Helper T cell (primary cell): ENCODE measurements around the gene SETD2.

- PRO-cap, 2 experiments = no peak in any of the 2 experiments
These were observed 34.2 kb upstream of the LIMD1 start for GRCh38 chr3:45560243-45560899.

GRCh38 chr3:45689654-45690175 is 519 bp downstream of the SACM1L start:
- PRO-cap, 2 experiments = peak in 2 of 2 experiments; most common plus-strand start chr3:45689983 (in 1); most common minus-strand start chr3:45689904 (in 2)

GRCh38 chr3:45953240-45953909 is 10.1 kb downstream of the CXCR6 start:
- PRO-cap, 2 experiments = no peak in any of the 2 experiments

DNA sequence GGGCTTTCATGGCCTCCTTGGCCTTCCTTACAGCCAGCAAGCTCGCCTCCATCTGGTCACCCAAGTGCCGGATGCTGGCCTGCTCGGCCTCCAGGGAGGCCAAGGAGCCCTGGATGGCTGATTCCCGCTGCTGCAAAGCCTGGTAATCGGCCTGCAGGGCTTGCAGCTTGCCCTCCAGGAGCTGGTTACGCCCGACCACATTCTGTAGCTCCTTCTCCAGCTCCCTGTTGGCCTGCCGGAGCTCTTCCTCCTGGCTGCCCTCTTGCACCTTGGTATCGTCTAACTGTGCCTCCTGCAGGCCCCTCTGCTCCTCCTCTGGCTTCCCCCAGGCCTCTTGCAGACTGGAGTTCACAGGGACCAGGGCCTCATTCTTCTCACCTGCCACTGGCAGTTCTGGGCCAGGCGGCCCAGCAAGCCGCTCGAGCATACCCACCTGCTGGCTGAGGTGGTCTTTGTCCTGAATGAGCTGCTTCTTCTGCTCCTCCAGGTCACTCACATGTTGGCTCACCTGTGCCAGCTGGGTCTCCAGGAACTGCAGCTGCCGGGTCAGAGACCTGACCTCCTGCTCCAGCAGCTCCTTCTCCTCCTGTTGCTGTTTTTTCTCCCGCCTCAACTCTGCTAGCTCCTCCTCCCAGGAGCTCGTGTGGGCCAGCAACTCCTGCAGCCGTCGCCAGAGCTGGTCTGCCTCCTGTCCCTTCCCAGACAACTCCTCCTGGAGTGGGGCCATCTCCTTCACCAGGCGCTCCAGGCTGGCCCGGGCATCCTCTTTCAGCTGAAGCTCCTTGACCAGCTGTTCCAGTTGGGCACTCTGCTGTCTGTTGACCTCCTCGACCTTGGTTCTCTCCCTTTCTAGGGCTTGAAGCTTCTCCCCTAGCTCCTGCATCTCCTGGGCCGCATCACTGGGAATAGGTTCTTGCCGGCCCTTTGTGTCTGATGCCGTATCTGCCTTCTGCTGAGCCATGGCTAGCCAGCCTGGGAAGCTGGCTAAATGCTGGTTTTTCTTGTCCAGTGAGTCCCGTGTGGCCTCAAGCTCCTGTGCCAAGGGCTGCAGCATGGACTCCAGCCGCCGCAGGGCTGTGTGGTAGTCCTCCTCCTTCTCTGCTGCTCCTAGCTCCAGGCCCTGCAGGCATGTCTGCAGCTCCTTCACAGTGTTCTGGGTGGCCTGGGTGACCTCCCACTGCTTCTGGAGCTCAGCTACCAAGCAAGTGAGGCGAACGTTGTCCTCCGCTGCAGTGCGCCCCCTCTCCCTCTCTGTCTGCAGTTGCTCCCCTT is 24.4 kb downstream of the CXCR6 start:
- PRO-cap, 2 experiments = no peak in any of the 2 experiments

DNA sequence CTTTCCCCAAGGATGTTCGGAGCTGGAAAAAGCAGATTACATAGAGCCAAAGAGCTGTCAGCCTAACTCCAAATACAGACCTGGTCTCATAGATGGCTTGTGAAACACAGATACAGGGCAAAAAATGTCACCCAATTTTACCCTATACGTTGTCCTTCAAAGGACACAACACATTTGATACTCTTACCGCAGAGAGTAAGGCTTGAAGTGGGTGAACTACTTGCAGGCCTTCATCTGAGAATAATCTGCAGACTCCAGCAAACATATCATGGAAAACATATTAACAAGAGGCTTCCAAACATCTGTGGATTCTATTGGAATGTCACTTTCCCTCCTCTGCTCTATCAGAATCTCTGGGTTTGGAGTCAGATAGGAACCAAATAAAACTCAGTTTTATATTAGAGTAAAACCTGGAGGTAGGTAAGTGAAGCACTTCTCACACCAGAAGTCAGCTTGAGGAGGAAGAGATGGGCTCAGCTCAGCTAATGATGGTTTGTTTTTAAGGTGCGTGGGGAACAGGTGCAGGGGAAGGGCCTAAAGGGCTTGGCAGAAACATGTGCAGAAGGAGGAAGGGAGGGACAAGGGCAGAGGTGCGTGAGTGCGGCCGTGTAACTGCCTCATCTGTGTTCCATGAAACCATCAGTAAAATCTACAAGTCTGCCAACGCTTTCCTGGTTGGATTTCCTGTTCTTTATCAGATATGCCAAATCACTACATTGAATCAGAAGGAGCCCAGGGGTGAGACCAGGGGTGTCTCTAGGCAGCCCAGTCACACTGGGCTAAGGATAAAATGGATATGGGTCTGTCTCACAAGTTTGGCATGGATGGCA is 20.1 kb downstream of the FYCO1 start:
- PRO-cap, 2 experiments = no peak in any of the 2 experiments

DNA sequence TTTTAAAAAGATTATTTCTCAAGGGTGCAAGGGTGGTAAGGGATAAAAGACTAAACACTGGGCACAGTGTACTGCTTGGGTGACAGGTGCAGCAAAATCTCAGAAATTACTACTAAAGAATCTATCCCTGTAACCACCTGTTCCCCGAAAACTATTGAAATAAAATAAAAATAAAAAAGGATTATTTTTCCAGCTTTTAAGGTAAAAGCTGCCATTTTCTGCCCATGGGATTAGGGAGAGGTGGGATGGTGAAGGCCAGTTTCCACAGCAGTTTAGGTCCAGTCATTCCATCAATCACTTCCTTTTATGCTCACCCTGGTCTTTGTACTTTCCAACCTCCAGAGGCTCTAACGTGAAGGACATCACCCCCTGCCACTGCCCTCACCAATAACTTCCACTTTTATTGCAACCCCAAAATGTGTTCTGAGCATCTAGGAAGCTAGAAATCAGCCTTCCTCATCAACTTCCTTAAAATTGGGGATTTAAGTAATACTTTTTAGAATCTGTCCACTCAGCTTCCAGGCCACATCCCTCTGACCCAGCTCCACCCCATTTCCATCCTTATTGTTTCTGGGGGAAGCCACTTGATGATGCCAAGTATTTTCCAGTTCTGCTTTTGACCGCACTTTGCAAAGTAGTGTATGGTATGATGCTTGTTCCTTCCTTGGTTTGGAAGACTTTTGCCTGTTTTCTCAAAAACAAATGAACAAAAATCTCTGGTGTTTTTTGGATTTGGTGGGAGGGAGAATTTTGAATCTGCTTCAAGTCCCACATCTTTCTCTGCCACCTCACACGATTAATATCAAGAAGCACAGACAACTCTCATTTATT is 73.5 kb upstream of the XCR1 start:
- PRO-cap, 2 experiments = no peak in any of the 2 experiments

DNA sequence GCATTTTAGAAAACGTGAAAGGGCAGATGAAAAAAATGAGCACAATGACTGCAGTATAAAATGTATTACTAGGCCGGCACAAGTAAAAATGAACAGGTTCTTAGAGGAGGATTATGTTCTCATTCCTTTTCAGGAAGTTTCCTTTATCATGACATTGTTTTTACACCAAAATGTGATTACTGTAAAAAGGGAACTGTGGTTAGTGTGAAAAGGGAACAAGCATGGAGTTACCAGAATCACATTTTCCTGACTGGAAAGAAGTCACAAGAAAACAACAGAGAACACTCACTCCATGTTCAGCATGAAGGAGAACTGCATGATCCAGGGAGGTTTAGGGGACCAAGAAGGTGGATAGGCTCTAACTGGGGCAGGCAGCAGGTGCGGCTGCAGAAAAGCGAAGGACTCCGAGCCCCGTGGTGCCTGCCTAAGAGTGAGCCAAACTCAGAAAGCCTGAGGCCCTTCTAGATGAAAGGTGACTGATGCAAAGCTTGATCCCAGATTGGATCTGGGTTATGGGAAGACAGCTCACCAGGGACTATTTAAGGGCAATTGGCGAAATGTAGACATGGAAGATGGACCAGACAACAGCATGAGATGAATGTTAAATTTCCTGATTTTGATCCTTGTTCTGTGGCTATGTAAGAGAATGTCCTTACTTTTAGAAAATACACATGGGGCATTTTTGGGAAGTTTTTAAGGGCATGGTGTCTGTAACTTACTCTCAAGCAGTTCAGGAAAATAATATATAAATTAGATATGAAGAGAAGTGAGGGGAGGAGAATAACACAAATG is 77.3 kb downstream of the CCR1 start:
- PRO-cap, 2 experiments = no peak in any of the 2 experiments

- PRO-cap, 2 experiments = no peak in any of the 2 experiments
These were observed 45.1 kb downstream of the CCR1 start for GRCh38 chr3:46162852-46163630.

GRCh38 chr3:46429705-46429904 is 22.5 kb downstream of the CCRL2 start:
- PRO-cap, 2 experiments = no peak in any of the 2 experiments

DNA sequence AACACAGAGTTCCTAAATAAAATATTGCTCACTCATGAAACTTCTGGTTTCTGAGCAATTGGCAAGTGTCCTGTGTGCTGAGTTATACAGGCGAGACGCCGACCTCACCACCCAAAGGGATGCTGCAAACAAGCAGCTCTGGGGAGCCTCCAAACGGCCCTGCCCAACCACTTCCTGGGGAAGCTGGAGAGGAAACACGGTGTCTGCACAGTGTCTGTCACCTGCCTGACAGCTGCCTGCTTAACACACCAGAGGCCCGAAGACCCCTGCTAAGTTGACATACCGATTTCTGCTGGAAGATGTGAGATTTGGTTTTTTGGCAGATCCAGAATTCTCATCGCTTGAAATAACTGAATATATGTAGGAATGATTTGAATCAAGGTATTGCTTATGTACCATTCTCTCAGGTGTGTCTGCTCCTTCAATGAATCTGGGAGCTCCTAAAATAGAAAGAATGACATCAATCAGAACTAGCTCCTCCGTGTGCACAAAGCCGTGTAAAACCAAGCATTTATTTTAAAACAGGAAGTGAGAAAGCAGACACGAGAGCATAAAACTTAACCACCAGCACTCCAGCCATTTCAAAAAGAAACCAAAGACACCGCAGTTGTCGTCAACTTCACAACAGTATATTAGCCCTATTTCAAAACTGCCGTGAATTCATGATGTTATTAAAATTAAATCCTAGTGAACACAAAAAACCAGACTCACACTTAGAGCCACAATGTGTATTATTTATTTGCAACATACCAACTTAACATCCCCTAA is 27.2 kb downstream of the LRRC2 start:
- PRO-cap, 2 experiments = peak in 2 of 2 experiments; most common plus-strand start position 166 of the sequence (in 1); most common minus-strand start position 140 of the sequence (in 2)

DNA sequence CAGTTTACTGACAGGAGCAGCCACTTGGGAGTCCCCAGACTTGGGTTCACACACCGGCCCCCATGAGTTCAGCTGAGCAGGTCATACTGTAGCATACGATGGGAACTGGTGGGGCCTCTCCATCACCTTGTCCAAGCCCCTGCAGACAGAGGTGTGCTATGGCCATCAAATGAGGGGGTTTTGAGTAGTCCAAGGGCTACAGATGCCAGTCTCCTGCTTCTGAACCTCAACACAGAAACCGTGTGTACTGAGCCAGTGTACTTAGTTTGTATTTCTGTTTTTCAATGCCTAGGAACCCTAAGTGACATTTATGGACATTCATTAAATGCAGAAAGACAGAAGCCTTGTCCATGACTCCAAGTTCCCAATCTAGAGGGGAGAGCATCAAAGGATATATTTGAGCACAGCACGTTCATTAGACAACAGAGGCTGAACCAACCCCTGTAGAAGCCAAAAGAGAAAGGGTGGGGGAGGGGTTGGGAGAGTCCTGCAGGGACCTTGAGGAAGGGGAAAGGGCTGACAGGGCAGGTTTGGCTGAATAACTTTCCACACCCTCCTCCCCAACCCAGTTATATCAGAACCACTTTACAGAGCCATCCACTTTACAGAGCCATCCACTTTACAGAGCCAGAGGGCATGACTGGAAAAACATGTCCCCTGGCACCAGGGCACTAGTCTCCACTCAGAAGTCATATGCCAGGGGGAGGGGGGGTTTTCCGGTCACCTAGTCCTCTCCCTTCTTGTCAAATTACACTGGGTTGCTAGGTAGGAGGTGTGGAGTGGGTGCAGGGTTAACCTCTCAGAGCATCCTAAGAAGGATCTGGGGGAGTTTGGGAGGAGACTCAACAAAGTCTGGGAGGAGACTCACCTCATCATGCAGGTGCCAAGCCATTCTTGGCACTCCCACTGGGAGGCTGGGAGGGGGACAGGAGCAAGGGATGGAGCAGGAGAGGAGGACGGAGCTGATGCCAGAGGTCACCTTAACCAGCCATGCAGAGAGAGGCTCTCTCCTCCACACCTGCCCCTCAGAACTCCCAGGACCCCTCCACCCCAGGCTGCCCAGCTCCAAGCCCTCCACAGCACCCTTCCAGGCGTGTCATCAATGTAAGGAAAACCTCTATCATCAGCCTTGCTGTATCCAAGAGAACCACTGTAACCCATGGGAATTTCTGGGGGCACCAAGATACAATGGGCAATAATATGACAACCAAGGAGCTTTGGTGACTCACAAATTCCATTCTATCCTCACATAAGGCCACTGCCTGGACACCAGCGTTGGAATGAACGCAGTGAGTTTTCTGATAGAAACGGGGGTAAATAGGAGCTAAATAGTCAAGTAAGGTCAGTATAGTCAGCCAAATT is 1.9 kb downstream of the LRRC2 start:
- PRO-cap, 2 experiments = no peak in any of the 2 experiments

DNA sequence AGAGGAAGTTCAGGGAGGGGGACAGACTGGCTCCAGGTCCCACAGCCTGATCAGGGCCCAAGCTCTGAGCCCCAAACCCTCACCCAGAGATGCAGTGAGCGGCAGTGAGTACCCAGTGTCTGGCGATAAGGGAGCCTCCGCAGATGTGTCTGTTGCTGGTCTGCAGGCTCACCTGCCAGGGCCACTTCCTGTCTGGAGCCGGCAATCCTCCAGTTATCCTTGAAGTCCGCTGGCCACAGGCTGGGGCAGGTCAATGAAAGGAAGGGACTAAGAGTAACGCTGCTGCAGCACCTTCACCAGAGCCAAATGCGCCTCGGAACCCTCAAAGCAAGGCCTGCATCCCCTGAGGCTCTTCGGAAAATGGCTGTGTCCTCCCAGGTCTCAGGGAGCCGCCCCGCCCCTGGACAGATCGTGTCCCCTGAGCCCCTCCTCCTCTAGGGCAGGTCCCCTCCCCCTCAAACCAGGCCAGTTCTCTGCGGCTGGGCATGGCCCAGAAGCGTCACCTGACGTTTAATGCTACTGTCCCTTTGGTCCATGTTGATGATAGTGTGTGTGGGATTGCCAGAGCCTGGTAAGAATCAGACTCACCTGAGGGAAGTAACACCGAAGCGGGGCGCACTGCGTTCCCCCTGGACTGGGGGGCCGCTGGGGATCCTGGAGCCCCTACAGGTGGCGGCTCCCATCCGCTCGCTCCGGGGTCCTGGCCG is 51.5 kb downstream of the MYL3 start:
- PRO-cap, 2 experiments = no peak in any of the 2 experiments

- PRO-cap, 2 experiments = no peak in any of the 2 experiments
These were observed 1.0 kb downstream of the MYL3 start for GRCh38 chr3:46862035-46862842.

DNA sequence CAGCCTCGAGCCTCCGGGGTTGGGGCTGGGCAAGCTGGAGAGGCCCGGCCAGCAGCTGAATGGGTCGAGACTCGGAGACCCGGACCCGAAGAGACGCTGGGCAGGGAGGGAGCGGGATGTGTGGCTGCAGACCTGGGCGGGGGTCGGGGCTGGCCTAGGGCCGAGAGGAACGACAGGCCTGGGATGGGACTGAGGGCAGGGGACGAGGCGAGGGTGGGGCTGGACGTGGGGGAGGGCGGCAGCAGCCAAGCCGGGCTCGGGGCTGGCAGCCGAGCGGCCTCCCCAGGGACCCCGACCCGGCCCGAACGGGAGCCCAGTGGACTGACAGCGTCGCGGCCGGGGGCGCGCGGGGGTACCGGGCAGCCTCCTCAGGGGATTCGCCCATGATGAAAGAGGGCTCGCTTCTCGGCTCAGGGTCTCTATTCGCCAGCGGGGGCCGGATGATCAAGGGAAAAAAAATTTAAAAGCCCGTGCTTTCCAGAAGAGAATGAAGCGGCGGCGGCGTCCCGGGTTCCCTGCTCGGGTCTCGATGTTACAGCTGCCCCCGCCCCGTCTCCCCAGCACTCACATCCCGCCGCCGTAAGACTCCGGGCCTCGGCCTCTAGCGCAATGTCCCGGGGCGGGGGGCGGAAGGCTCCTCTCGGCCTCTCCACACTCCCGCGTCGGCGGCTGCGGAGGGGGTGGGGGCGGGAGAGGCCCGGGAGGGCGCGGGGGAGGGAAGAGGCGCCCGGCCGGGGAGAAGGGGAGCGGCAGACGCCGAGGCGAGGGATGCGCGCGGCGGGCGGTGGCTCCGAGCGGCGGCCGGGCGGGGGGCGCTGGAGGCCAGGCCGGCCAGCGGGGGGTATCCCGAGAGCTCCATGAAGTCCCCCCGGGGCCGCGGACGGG is 4.2 kb downstream of the PTH1R start:
- PRO-cap, 2 experiments = no peak in any of the 2 experiments

DNA sequence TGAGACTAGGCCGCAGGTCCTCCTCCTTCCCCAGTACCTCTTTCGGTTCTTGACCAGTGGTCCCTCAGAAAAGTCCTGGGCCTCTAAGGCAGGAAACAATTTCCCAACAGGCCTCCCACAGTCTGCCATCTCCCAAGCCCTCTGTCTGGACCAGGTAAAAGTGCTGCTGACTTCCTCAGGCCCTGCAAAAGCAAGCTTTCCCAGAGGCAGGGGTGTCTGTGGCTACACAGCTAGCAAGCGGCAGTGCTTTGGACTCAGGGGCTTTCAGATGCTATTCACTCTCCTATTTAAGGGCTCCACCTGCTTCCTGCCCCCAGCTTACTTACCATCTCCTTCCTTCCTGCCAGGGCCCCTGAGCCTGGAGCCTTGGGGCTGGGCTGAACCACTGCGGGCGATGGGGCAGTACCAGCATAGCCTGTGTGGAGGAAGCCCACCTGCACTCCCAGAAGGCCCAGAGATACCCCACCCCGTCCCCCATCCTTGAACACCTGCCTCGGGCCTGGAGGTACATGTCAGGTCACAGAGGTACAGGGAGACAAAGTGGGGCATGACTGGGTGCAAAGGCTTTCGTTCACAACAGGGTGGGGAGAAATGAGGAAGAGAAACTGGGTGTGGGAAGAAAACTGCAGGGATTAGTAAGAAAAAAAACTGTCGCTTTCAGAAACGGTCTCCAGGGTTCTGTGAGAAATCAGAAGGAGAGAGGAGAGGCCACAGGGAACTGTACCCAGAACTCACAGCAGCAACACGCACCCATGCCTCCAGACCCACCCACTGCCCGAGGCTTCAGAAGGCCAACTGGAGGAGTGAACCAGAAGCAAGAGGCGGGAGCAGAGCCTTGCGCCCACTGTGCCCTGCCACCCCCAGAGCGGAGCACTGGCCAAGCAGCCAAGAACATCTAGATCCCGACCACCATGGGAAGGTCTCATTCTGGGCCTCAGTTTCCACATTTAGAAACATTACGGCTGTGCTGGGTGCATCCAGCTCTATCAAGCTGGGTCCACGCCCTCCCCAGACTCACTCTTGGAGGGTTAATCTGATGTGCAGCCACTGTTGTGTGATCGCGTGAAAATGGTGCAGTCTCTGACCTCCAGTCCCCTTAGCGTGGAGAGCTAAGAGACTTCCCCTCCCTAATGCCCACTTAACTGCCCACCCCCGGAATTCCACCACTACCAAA is 49.4 kb downstream of the CCDC12 start:
- PRO-cap, 2 experiments = no peak in any of the 2 experiments

- PRO-cap, 2 experiments = no peak in any of the 2 experiments
These were observed 43.5 kb downstream of the SETD2 start for GRCh38 chr3:47120012-47121179.

- PRO-cap, 2 experiments = no peak in any of the 2 experiments
These were observed 42.3 kb downstream of the SETD2 start for GRCh38 chr3:47121180-47122477.

GRCh38 chr3:47162534-47162953 is 1.4 kb downstream of the SETD2 start:
- PRO-cap, 2 experiments = no peak in any of the 2 experiments

- PRO-cap, 2 experiments = peak in 2 of 2 experiments; most common plus-strand start chr3:47164216 (in 2); most common minus-strand start chr3:47163669 (in 2)
These were observed at the start of gene SETD2 for GRCh38 chr3:47163497-47164557. Gene SETD2 (minus strand): TSS chr3:47164113.

GRCh38 chr3:47250630-47251071 is 31.9 kb downstream of the KIF9 start:
- PRO-cap, 2 experiments = no peak in any of the 2 experiments